Neural progenitor cell (in vitro differentiated cells): ENCODE measurements around a stretch of chr3.

DNA sequence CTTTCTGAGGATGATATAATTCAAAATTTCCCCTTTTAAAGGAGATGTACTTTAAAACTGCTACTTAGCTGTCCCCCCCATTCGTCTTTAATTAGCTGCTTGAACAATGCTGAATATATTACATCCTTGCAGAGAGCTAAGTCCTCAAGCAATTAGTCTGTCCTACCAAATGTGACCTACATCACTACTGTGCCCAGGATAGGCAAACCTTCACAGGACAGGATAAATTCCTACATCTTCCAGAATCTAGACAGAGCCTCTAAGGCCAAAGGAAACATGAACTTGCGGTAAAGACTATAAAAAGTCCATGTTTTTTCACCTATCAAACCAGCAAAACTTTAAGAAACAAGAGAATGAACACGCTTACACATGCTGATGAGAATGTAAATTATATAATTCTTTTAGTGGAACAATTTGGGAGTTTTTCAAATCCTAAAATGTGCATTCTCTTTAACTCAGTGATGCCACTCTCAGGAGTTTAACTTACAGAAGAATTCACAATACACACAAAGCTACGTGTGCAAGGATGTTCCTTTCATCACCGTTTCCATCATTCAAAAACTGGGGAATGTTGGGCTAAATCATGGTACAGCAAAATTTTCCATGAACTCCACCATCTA lies 448.1 kb downstream of the MAGI1 start:
- RAMPAGE, long total RNA = no peak

DNA sequence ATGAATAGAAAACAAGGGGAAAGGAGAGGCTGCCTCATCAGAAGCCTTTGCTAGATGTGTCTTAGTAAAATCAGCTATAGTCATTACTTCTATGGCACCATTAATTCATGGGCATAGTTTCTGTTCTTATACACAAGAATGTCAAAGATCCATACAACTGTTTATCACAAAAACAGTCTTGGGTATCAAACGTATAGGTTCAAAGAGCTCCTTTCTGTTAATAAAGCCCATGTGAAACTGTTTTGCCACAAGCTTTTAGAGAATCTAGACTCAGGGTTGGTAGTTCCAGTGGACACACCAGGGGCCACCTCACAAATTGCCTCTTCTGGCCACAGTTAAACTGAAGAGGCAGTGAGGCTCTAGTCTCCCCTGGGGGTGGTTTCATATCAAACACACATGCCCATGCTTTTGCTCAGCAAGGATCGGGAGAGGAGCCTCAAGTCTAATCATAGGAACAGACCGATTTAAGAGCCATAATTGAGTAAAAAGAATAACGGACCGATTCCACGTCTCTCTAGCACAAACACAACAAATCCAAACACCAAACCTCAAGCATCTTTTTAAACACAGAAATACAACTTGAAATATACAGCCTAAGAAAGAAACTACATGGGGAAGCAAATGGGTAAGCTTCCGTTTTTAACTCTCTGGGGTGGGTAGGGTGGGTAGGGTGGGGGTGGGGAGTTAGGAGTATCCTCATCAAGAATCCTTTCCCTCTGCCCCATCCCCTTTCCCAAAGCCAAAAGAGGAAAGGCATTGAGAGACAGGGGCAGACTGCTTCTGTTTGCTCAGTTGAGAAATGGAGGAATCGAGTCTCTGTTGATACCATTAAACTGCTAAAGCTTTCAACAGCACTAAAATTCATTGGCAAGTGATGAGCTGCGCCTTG lies 443.3 kb downstream of the MAGI1 start:
- RAMPAGE, long total RNA = no peak

GRCh38 chr3:65845581-65846374 lies 192.9 kb downstream of the MAGI1 start:
- RAMPAGE, long total RNA = no peak

DNA sequence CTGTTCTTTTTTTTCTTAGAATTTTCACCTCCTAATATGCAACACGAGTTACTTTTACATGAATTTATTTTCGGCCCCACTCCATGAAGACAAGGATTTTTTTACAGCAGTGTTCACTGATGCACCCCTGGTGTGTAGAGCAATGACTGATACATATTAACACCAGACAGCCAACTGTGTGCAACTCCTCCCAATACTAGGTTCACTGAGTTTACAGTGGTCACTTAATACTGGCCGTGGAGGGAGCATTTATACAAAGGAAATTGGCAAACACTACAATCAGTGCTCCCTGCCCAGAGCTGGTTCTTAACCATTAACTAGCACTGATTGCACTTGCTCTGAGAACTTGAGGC lies 110.7 kb downstream of the MAGI1 start:
- RAMPAGE, long total RNA = no peak

DNA sequence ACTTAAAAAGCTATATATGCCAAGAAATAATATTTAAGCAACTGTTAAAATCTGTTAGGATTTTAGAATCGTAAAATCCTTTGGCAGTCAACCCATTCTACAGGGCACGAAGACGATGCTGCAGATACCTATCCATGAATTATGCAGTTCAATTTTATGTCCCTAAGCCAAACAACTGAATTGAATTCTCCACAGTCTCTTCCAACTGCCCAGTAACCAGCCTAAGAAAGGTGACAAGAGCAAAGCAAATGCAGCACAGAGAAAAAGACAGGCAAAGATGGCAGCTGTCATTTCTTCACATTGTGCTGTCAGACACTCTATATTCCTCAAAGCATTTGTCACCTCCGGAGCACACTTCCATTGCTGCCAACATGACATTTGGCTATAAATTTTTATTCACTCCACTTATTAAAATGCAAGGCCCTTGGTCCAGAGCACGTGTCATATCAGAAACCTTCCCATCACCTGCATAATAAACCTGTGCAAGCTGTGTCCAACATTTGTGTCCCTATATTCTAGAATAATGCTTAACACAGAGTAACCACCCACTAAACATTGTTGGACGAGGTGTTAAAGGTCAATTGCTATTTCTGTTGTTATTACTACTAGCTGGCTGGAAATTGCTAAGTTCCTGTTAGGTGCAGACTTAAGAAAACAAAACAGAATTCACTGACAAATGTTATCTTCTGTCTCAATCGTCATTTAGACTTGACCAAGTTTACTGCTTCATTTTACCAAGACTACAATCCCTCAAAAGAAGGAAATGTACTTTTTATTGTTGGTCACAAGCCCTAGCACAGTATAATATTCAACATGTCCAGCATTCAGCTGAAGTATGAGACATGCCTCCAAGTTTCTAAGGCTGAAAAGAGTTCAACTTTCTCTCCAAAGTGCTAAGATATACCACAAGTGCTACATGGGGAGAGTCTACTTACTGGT lies 89.7 kb downstream of the MAGI1 start:
- RAMPAGE, long total RNA = no peak

GRCh38 chr3:66116242-66116657 lies 77.5 kb upstream of the MAGI1 start:
- RAMPAGE, long total RNA = no peak

DNA sequence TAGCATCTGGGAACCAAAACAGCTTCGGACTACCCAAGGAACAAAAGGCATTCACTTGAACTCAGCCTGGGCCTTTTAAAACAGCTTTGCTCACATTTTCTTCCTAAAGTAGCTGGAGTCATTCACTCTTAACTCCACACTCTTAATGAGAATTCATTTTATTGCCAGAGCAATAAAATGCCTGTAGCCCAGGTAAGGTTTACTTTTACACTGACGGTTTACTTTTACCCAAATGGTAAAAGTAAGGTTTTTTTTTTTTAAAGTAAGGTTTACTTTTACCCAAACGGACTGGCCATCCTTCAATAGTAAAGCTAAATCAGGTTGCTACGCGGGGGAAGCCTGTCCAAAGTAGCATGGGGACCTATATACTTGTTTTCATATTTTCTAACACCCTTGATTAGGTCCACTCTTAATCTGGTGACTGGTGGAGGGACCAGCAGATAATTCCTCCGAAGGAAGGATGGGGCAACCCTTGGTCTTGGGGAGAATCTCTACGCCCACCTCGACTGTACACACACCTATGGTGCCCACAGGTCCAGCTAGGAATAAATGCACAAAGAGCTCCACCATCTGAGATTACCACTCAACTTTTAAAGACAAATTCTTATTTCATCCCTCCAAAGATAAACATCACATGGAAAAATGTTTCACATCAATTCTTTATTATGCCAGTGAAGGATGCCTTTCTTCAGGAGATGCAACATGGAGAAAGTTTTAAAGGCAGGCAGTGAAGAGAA lies 55.6 kb downstream of the LRIG1 start:
- RAMPAGE, long total RNA = no peak

DNA sequence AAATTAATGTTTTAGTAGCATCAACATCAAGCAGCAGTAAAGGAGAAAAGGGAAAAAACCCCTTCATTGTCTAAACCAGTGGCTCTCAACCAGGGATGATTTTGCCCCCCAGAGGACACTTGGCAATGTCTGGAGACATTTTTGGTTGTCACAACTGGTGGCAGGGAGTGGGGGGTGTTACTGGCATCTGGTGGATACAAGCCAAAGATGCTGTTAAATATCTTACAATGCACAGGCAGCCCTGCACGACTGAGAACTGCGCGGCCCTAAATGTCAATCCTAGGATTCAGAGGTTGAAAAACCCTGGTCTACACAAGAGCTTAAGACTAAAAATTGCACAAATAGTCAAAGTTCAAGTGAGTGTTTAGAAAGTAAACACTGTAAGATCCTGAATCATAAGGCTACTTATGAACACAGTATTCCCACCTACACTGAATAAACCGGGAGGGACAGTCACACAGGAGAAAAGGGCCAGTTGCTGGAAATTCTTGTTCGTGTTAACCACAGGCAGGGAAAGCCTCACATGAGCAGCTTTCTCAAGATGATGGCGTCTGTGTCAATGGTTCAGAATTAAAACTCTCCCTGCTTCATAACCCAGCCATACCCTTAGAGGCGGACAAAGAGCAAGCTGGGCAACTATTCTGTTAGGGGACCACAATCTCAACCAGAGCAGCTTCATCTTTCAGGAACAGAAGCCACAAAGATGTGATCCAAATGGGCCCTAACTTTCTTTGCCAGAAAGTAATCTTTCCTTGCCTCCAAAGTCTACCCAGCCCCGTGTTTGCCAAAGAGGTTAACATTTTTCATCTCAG lies 37.7 kb downstream of the LRIG1 start:
- RAMPAGE, long total RNA = no peak

GRCh38 chr3:66487303-66487875 lies 13.4 kb downstream of the LRIG1 start:
- RAMPAGE, long total RNA = no peak

- RAMPAGE, long total RNA = no peak
Measured at GRCh38 chr3:66819789-66820193, 178.3 kb upstream of the KBTBD8 start.

GRCh38 chr3:66820194-66820436 lies 178.0 kb upstream of the KBTBD8 start:
- RAMPAGE, long total RNA = no peak

DNA sequence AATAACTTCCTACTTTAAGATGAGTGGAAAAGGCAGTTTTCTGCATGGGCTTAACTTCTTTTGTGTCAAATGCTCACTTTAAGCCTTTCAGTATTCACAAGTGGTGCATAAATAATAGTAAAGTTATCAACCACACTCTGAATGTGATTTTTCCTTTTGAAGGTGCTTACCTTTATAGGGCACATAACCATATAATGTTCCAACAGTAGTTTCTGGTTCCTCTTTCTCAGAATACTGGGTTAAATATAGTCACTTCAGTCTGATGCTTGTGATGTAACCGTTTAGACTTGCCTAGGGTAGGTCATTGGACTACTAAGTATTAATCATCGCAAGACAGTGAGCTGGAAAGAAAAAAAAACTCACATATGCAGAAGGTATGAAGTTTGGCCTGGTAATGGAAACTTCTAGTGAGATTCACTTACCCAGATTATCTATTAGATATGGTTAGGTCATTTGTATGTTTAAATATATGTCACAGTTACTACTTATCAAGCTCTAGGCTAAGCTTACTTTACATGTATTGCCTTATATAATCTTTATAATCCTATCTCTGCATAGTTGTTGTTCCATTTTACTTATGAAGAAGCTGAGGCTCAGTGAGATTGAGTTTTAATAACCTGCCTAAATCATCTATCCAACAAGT lies 2.0 kb downstream of the KBTBD8 start:
- RAMPAGE, long total RNA = no peak

DNA sequence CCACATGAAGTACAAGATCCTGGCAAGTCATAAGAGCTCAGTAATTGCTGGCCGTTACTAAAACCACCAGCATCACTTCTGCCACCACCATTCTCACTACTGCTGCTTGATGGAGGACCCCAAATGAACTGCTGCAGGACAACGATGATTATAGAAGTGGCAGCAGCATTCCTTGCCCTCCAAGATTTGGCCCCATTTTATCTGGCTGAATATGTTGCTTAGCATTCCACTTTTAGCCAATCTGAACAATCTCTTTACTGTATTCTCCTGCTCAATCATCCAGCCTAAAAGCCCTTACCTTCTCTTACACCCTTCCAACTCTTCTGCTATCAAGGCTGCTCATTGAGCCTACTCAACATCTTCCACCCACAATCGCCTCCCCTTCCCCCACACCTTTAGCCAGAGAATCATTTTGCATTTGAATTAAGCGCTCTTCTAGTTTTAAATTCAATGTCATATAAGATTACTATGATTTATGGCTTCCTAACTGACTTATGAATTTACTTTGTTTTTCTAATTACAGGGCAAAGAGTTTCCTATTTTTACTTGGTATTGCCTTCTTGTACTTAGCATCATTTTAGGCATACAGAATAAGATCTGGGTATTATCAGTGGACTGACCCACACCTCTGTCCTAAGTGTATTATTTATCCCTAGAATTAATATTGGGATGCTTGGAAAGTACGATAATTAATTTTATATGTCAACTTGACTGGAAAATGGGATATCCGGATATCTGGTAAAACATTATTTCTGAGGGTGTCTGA lies 229.6 kb downstream of the SUCLG2 start:
- RAMPAGE, long total RNA = no peak

DNA sequence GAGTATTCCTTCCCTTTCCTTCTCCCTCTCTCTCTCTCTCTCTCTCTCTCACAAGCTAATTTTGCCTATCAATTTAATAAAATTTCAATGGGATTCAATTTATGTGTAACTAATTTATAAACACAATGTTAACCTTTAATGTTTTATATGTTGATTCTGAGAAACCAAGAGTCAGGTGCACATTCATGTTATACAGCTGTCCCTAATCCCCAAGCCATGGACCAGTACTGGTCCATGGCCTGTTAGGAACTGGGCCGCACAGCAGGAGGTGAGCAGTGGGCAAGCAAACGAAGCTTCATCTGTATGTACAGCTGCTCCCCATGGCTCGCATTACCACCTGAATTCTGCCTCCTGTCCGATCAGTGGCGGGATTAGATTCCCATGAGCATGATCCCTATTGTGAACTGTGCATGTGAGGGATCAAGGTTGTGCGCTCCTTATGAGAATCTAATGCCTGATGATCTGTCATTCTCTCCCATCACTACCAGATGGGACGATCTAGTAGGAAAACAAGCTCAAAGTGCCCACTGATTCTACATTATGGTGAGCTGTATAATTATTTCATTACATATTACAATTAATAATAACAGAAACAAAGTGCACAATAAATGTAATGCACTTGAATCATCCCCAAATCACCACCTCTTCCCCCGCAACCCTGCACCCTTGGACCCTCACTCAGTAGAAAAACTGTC lies 178.3 kb downstream of the SUCLG2 start:
- RAMPAGE, long total RNA = no peak

DNA sequence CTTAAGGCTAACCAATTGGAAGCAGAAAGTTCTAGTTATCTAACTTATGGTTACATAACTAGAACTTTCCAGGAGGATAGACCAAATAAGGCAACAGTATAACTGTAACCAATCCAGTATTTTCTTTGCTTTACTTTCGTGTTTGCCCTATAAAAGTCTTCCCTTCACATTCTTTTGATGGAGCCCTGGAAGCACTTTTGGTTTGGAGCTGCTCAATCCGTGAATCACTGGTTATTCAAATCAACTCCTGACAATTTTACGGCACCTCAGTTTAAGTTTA lies 164.6 kb downstream of the SUCLG2 start:
- RAMPAGE, long total RNA = no peak

DNA sequence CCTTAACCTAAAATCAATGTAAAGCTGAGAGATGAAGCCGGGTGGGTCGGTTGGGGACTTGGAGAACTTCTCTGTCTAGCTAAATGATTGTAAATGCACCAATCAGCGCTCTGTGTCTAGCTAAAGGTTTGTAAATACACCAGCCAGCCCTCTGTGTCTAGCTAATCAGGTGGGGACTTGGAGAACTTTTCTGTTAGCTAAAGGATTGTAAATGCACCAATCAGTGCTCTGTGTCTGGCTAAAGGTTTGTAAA lies 687 bp upstream of the SUCLG2 start:
- RAMPAGE, long total RNA = no peak

DNA sequence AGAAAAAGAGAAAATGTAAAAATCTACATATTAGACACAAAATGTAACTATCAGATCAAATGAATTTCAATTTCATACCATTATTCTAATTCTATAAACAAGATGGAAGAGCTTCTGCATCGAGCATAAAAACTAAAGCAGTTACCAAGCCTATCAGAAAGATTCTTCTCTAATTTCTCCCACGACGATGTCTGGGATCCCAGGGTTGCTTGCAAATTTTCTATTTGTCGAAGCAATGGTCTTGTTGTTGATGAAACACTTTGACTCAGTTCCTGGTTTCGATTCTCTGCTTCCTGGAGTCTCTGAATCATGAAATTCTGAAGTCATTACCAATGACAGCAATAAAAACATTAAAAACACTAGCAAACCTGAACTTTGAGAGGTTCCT lies 18.7 kb downstream of the TMF1 start:
- RAMPAGE, long total RNA = no peak

- RAMPAGE, long total RNA = no peak
Measured at GRCh38 chr3:69081488-69081932, 1.3 kb upstream of the UBA3 start.

GRCh38 chr3:69246604-69246899 lies 124.2 kb upstream of the LMOD3 start:
- RAMPAGE, long total RNA = no peak

DNA sequence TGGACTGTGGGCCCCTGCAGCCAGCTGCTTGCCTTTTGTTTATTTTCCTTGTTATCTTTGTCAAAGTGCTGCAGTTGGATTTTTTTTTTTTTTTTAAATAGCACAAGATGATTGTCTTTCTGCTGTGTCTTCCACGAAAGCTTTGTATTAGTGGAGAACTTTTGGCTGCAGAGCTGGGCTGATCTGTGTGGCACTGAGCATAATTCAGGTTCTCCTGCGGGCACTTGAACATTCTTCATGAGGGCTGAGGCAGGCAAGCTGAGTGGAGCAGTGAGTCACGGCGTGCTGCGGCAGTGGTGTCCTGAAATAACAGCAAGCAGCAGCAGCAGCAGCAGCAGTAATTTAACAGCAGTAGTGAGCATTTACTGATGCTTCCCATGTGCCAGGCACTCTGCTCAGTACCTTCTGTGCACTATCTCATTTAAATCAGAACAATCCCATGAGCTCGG lies 45.7 kb downstream of the MITF start:
- RAMPAGE, long total RNA = no peak